Jejunum (tissue), 1 donor: ENCODE measurements around a stretch of chr1.

GRCh38 chr1:183241267-183241815 is 55.3 kb downstream of the LAMC2 start:
- PRO-cap = no peak

DNA sequence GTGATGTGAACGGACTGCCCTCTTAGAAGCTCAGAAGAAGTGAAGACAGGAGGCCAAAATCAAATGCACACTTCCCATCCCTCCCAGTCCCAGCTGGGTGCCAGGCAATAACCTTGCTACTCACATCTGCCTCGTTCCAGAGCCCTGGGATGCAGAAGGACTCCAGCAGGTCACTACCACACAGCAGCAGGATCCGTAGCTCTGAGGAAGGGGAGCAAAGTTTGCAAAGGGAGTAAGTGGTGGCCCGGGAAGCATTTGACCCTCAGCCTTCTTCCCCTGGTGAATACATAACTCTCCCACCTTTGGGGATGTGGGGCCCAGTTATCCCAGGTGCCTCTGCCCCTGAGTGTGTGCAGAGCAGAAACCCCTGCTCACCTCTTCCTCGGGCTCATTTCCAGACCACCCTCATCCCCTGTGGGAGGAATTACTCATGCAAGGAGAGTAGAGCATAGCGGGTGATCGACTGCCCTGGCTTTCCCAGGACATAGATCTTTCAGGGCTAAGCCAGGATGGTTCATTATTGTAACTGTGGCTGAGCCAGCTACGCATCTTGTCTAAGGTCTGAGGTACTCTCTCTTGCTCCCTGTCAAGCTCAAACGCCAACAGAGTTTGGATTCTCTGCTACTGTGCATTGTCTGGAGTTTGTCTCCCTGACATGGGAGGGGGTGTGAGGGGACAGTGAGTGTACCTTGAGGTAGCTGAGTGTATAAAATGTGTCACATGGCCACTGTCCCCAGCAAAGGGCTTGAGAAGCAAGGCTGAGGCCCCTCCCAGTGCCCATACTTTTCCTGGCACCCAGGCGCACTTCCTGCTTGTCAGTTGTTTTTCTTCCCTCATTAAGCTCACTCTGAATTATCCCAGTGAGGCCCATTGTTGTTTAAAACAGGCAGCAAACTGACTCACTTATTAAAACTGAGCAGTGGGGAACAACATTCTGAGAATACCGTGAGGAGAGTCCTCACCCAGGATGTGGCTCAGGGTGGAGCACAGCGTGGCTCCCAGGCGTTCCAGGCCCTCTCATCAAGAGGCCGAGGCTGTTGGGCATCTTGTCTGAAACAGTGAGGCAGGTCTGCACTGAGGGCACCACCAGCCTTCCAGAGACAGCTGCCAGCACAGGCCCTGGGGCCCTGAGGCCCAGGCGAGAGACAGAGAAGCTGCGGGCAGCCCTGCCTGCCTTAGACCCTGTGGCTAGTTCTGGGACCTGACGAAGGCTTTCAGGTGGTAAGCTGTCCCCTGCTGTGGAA is 92.8 kb downstream of the LAMC2 start:
- PRO-cap = no peak

DNA sequence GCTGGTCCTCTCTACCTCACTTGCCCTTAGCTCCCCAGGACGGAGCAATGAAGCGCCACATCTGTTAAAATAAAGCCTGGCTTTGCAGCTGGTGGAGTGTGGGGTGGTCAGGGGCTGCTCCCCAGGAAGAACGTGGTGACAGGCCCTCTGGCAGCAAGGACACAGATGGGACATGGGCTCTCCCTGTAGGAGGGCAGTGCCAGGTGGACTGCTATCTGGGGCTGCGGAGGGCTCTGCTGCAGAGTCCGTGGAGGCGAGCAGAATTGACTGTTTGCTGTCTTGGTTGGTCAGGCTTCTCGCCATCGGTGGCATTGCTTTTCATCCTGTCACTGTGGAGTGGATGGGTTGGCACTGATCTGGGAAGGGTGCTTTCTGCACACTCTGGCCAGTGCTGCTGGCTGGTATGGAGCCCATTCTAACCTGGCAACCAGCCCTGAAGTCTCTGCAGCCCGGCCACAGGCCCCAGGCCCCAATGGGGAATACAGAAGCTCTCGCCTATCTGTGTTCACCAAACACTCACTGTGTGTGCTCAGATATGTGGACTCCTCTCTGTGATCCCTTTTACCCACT is 103.0 kb downstream of the LAMC2 start:
- PRO-cap = no peak

- PRO-cap = no peak
These were observed 105.7 kb downstream of the LAMC2 start for GRCh38 chr1:183291686-183292326.

GRCh38 chr1:183562940-183564065 is 27.0 kb downstream of the NCF2 start:
- PRO-cap = no peak

GRCh38 chr1:183588692-183589351 is 1.4 kb downstream of the NCF2 start:
- PRO-cap = no peak

DNA sequence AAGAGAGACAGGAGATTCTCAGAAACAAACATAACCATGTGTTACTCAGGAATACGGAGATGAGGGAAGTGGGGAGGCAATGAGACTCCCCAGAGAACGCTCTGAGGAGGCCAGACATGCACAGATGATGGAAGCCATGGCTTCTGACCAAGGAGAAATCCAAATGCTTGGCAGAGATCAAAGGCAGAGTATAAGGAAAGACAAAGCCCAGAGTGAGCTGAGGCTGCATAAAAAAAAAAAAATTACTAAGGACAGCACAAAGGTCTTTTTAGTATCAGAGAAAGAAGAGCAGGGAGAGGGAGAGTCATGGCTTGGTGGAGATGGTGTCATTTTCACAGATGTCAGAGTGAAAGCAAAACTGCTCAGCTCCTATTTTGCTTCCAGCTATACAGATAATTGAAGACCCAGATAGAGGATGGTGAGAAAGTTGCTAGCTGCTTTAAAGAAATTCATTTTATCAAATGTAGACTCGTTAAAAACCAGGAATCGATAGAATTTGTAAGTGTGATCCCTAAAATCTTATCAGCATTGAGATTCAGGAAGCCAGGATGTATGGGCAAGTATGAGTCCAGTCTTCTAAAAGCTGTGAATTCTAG is 8.2 kb upstream of the NCF2 start:
- PRO-cap = no peak

DNA sequence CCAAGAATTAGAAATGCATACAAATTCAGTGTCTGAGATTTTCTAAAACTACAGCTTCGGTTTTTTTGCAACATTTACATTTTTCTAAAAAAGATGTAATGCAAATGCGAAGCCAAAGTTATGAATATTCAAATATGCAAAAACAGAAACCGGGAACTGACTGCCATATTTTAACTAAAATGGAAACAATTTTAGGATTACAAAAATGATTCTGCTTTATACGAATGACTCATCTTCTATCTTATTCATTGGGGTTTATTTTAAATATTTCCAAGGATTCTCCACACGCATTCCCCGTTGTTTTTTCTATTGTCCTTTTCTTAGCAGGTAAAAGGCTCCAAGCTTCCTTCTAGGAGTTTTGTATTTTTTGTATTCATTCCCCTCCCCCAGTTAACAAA is 1.1 kb downstream of the ARPC5 start:
- PRO-cap = no peak

DNA sequence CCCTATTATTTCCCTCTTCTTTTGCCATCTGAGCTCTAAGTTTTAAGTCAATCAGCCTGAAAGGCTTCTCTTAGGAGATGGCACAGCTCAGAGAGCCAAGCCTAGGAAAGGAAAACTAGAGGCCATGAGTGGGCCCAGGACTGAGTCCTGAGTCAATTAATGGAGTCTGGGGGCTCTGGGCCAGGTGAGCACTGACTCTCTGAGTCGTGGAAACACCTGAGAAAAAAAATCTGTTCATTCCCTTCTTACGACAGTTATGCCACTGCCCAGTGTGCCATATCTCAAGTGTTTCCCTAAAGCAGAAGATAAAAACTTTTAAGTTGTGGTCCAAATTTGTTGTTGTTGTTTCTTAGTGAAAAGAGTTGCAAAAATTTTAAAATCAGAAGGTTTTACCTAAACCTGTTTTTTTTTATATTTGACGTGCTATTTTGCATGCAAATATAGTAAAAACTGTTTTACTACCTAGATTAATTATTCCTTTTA is 157.4 kb downstream of the TSEN15 start:
- PRO-cap = no peak

DNA sequence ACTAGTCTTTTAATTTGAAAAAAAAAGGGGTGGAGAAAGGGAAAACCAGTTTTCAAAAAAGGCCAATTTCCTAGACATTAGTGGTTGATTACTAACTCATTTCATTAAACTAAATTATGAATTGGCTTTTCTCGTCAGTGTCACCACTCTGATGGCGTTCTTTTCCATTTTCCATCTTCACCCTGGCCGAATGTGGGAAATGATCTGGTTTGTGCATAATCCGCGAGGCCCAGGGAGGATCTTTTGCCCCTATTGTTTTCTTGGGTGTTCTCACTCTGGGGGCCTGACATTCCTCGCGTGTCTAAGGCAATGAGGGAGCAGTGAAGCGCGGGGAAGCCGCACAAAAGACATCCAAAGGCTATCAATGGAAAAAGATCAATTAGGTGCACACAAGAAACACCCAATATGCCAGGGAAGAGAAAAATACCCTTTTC is 1.1 kb upstream of the C1orf21 start:
- PRO-cap = no peak

GRCh38 chr1:184437272-184437851 is 50.5 kb downstream of the C1orf21 start:
- PRO-cap = no peak

DNA sequence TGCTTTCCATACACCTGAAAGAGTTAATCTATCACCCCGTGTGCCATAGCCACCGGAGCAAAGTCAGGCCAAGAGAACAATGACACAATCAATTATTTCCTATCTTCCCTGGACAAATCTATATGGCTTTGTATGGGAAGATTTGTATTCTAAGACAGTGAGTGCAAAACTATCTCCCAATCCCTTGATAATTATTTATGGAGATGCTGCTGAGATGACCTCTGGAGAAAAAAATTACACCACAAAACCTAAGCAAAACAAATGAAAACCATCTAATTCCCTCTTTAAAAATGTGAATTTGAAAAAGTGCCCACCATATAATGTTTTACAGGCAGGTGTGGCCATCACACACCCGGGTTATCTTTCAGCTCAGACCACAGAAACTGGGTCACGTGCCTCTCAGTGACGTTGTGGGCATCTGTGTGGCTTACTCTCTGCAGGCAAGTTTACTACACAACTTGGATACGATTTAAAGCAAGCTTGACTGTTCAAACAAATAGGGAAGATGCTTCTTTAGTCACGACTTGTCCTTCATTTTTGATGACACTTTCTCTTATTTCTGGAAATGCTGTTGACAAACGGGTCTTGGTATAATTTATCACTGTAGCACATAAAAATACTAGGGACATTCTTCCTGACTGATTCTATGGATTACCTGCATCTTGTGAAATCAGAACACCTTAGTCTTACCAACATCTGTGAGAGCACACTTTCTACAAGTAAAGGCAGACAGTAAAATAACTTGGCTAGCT is 89.0 kb upstream of the EDEM3 start:
- PRO-cap = no peak

DNA sequence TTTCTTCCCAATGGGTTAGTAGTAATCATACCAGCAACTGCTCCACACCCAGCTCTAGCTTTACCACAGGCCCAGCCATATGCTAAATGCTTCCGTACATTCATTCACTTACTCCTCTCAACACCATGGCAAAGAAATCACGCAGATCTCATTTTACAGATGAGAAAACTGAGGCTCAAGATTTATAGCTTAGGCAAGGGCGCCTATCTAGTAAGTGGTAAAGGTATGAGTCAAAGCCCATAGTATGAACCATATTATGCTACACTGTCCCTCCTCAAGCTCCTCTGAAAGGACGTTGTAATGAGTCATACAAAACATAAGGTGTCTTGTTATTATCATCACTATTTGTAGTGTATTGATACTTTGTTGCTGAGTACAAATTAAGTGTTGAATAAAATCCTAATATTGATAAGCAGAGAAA is 82.2 kb downstream of the NIBAN1 start:
- PRO-cap = no peak

GRCh38 chr1:184903123-184903737 is 71.1 kb downstream of the NIBAN1 start:
- PRO-cap = no peak

DNA sequence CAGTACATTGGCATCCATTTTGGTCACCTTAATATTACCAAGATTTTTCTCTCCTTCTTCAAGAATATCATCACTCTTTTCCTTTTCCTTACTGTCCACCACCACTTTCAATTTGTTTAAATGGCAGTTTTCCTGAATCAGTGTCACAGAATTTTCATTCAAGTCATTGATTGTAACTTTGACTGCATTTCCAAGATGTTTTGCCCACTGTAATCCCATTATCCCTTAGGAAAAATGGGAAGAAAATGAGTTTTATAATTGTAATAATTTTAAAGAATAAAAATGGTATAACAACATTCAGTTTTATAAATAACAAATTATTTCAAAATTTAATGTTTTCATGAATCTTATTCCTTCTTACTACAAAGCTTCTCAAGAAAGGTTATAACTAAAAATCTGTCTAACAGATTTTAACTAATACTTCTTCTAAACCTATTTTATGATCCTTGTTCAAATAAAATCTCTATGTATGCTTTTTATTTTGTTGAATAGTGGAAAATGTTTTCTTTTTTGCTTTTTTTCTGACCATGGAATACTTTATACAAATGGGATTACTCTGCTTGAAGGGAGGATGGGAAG is 16.7 kb downstream of the TRMT1L start:
- PRO-cap = no peak

DNA sequence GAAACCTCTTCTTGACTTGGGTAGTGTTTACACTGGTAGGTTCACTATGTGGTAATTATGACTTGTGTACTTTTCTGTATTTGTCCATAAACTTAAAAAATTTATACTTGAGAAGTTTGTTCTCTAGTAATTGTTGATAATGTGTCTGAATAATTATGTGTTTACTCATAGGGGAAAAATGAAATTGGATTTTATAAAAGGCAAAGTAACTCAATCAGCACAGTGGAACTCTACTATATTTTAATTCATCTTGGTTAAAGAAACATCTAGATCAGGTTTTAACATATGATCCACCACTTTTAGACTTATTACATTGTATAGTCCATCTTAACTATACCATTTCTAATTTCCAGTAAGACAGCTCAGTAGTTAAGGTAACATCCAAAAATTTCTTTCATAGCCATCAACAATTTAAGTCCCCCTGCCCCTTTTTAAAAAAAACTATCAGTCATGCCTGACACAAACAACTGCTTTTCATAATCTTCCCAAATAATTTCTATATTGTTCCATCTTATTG is 12.2 kb downstream of the IVNS1ABP start:
- PRO-cap = no peak

GRCh38 chr1:185316140-185316478 is 934 bp downstream of the IVNS1ABP start:
- PRO-cap = bidirectional peak, plus-strand start at chr1:185316357, minus-strand start at chr1:185316220

- PRO-cap = no peak
These were observed 166.5 kb upstream of the IVNS1ABP start for GRCh38 chr1:185483537-185484001.

GRCh38 chr1:186327220-186327761 is 31.2 kb downstream of the PRG4 start:
- PRO-cap = no peak

DNA sequence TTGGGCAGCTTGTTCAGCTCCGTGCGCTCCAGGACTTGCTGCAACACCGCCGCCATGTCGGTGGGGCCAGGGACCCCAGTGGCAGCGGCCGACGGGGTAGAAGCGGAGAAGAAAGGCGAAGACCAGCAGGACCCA is 213 bp downstream of the TPR start:
- PRO-cap = unidirectional peak, minus-strand start at position 80 of the sequence